AG09319 (cell line): ENCODE measurements around the genes IVNS1ABP and RGS2.

DNA sequence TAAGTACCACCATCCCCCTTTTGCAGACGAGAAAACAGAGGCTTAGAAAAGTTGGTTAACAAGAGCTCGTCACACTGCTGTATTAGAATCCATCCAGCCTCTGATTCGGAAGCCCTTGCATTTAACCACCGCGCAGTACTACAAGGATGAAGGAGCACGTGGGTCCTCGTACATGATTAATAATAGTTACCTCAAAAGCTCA lies 778 bp upstream of the EDEM3 start:
- RRBS: no CpG with 5 or more reads among the region's 7 CpGs

- RRBS: no CpG with 5 or more reads among the region's 6 CpGs
These were observed 94.0 kb downstream of the NIBAN1 start for GRCh38 chr1:184879922-184881092.

- RRBS: no CpG with 5 or more reads among the region's 3 CpGs
These were observed 69.2 kb downstream of the NIBAN1 start for GRCh38 chr1:184905015-184905645.

- RRBS: no CpG with 5 or more reads among the region's 103 CpGs
These were observed at the start of gene IVNS1ABP for GRCh38 chr1:185316479-185317375. Gene IVNS1ABP (minus strand): TSS chr1:185317243.

GRCh38 chr1:185439547-185440320 lies 122.7 kb upstream of the IVNS1ABP start:
- RRBS: no CpG with 5 or more reads among the region's 2 CpGs

DNA sequence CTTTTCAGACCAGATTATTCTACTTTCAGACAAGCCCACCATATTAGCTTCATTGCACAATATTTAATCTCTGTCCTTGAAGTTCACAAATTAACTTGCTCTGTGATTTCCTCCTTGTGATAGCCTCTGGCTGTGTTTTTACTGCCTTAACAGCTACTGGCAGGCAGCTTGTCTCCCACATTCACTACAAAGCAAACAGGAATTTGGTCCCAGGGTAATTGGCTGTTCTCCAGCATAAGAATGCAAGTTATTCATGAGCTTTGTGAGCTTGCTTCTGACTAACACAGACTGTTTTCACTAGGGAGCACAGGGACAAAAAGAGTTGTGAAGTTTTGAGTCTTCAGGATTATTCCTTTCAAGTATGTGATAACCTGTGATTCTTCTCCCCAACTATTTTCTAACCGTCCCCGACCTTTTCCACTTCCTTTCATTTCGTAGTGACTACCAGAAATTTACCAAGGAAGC lies 87.9 kb upstream of the HMCN1 start:
- RRBS: no CpG with 5 or more reads among the region's 3 CpGs

- RRBS: no CpG with 5 or more reads among the region's 9 CpGs
These were observed 40.1 kb upstream of the HMCN1 start for GRCh38 chr1:185694038-185694637.

DNA sequence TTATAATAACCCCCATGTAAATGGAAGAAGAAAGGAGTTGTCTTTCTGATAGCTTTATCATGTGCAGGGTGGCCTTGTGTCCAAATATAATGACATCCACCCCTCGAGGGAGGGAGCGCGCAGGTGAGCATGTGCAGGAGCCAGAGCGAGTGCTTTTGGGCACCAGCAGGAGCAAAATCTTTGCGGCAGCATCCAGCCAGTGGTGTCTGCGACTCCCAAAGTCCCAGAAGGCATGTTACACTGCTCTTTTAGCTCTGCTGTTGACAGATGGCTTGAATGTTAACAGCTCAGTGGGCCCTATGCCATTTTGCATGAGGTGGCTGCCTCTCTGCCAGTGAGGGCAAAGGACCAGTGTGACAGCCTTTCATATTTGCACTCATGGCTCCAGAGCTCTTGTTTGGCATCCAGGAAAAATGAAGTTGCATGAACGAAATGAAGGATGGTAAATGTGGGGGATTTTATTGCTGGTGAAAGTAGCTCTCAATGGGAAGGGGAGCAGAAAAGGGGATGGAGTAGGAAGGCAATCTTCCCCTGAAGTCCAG lies 146.7 kb downstream of the HMCN1 start:
- RRBS: no CpG with 5 or more reads among the region's 7 CpGs

GRCh38 chr1:186374973-186375107 lies 213 bp downstream of the TPR start:
- RRBS: no CpG with 5 or more reads among the region's 10 CpGs

- RRBS: no CpG with 5 or more reads among the region's 2 CpGs
These were observed 19.8 kb downstream of the PLA2G4A start for GRCh38 chr1:186848397-186849015.

- RRBS: no CpG with 5 or more reads among the region's 6 CpGs
These were observed 154.9 kb downstream of the PLA2G4A start for GRCh38 chr1:186983617-186984026.

DNA sequence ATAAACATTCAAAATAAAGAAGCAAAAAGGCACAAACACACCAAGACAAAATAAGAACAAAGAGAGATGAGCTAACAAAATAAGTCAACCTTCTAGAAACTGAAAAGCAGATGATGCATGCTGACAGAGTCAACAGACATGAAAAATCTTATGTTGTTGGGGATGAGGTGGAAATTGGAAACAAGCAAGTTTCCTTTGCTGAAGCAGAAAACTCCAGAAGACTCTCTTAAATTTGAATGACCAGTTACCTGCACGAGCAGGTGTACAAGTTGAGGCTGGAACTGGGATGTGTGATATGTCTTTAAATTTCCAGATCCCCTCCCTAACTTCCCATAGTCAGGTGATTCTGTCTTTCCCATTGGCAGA lies 276.0 kb downstream of the PLA2G4A start:
- RRBS: no CpG with 5 or more reads among the region's 1 CpG

- RRBS: no CpG with 5 or more reads among the region's 3 CpGs
These were observed 1338.5 kb downstream of the PLA2G4A start for GRCh38 chr1:188167284-188167594.

DNA sequence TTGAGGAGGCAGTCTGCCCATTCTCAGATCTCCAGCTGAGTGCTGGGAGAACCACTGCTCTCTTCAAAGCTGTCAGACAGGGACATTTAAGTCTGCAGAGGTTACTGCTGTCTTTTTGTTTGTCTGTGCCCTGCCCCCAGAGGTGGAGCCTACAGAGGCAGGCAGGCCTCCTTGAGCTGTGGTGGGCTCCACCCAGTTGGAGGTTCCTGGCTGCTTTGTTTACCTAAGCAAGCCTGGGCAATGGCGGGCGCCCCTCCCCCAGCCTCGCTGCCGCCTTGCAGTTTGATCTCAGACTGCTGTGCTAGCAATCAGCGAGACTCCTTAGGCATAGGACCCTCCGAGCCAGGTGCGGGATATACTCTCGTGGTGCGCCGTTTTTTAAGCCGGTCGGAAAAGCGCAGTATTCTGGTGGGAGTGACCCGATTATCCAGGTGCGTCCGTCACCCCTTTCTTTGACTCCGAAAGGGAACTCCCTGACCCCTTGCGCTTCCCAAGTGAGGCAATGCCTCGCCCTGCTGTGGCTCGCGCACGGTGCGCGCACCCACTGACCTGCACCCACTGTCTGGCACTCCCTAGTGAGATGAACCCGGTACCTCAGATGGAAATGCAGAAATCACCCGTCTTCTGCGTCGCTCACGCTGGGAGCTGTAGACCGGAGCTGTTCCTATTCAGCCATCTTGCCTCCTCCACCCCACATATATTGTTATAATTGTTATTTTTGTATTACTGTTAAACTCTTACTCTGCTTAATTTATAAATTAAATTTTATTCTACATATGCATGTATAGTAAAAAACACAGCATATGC lies 1719.9 kb downstream of the BRINP3 start:
- RRBS: no CpG with 5 or more reads among the region's 30 CpGs

GRCh38 chr1:192066374-192066791 lies 91.9 kb upstream of the RGS18 start:
- RRBS: no CpG with 5 or more reads among the region's 6 CpGs

DNA sequence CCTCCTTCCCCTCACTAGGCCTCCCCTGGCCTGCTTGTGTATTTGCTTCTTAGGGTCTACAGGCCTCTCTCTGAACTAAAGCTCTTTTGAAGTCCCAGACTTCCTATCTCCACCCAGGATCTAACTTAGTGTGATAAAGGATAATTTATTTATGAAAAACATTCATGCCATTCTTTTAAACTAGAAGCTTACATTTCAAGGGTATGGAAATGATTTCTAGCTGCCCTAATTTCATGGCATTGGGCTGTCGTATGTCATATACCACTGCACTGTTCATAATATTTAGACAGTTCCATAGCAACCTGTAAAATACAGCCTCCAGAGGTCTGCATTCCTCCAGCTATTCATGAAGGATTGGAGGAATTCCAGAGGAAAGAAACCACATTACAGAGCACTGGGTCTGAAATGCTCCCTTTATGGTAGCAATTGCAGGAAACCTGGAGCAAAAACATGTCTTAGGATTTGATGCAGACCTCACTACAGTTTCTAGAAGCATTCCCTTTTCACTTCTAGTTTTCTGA lies 35.9 kb upstream of the RGS1 start:
- RRBS: no CpG with 5 or more reads among the region's 1 CpG

DNA sequence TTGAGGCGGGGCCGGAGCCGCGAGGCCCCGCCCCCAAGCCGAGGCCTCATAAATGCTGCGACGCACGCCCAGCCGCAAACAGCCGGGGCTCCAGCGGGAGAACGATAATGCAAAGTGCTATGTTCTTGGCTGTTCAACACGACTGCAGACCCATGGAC lies at the start of gene RGS2:
RGS2 (plus strand) TSS at position 75 of the 158 bp plus-strand sequence.
- RRBS: under 1% methylated on average over 11 of the region's 14 CpGs

DNA sequence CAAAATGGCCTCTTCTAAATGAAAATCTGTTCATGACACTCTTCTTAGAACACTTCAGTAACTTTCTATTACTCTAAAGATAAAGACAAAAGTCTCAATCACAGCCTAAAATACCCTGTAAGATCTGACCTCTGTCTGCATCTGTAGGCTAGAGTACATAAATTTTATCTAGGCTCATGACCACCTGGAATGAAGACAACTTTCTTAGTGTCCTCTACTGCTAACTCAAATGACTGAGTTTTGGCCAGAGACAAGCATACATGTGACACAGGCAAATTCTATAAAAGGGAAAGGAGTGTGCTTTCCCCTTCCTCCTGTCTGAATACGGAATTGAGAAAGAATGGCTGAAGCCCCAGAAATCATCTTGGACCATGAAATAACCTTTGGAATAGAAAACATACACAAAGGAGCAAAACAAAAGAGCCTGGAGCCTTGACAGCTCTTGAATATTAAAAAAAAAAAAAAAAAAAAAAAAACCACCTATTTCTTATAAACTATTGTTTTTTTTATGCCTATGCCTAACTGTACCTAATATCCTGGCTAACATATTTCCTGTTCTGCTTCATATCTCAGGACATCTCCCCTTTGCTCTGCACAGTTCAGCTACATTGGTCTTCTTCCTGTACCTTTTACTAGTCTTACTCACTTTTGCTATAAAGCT lies 16.3 kb downstream of the UCHL5 start:
- RRBS: no CpG with 5 or more reads among the region's 1 CpG

DNA sequence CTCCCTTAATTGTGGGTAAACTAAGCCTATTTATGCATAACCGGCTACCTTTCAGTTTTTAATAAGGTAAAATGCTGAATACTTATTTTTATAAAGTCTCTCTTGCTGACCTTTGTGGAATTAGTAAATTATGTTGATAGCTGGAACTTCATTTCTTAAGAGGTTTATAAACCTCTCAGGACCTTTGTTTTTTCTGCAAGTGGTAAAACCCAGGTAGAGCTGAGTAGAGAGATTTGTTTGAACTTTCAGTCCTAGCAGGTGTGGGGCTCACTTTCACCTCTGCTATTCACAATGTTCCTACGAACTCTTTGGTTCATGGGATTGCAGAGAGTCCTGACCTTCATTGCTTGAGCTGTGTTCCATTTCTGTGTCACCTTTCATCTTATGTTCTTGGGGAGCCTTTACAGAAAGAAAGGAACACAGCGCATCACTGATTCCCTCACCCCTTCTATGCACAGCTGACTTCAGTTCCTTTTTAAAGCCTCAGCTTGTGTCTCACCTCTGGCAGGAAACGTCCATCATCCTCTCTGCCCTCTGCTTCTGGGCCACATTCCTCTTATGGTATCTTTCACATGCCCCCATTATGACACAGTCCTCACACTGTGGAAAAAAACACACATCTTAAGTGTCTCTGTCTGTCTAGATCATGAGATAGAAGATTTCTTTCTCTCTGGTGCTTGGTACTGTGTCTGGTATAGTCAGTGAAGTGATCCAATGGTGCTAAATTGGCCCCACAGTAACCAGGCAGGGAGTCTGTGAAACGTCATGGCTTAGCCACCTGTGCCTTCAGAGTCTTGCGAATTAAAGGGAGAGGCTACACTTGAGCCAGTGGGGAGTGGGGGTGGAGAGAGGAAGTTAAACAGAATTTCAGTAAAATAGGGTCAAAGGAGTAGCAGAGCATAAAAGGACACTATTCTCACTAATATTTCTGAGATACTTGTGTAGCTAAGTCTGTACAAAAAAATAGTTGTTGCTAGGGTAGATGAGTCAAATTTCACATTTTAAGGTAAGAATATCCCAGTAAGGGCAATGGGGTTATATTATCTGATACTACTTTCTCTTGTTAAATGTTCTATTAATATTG lies 262.6 kb upstream of the B3GALT2 start:
- RRBS: no CpG with 5 or more reads among the region's 6 CpGs

GRCh38 chr1:196655164-196655459 lies 3.3 kb downstream of the CFH start:
- RRBS: no CpG with 5 or more reads among the region's 3 CpGs